Hair follicle dermal papilla cell (primary cell): ENCODE measurements around the gene CELA3A.

GRCh38 chr1:20941218-20942559 lies 154.6 kb upstream of the HP1BP3 start:
- CAGE, long polyA plus RNA: no peak

- CAGE, long polyA plus RNA: no peak
These were observed 162.8 kb upstream of the HP1BP3 start for GRCh38 chr1:20949929-20950195.

GRCh38 chr1:21176468-21176762 lies 282 bp downstream of the EIF4G3 start:
- CAGE, long polyA plus RNA: no peak

DNA sequence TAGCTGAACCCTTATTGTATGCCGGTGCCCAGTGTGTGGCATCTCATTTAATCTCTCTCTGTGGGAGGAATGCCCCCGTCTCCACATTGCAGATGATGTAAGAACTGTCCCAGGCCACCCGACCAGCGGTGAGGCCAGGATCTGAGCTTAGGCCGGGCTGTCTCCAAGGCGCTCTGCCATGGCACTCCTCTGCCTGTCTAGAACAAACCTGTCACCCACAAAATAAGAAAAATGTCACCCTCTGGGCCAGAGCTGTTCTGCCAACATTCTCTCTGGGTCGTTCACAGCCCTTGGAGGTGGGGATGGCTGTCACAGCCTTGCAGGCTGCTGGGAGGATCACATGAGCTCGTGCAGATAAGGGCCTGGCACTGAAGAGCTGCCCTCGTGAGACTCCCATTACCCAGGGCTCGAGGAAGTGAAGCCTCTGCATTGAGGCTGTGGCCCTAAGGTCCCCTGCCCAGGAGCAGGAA lies 52.7 kb downstream of the ECE1 start:
- CAGE, long polyA plus RNA: no peak

DNA sequence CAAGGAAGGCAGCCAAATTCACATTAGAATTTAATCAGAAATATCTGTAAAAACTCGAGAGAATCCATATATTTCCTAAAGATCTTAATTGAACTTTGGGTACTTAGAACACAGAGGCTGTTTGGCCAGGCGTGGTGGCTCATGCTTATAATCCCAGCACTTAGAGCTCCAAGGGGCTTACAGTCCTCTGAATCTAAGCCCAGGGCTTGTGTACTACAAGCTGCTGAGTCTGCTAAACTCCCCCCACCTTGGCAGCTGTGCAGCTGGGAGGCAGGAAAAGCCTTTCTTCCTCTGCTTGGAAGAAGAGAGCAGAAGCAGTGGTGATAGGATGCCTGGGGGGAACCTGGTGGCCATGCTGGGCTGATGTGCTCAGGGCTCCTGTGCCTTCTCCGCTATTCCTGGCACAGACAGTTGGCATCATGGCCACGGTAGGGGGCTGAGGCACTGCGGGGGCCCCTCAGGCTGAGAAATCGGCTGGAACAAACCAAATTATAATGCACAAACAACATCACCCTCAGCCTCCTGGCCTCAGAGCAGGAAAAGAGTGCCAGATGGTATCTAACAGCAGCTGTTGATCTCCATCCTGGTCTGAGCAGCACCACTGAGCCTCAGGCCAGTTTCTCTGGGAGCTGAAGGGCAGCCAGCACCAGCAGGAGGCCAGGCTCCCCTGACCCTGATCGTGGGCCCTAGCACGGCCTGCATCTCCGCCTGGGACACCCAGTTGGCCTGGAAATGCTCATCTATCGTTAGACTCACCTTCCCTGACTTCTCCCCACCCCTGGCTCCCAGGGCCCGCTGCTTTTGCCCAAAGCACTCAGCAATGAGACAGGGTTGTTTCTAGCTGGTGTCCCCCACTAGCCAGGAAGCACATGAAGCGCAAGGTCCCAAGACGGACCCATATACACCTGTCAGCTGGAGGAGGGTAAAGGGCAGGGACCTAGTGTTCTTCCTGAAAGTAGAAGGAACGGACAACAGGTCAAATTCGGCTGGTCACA lies 35.8 kb downstream of the ECE1 start:
- CAGE, long polyA plus RNA: no peak

DNA sequence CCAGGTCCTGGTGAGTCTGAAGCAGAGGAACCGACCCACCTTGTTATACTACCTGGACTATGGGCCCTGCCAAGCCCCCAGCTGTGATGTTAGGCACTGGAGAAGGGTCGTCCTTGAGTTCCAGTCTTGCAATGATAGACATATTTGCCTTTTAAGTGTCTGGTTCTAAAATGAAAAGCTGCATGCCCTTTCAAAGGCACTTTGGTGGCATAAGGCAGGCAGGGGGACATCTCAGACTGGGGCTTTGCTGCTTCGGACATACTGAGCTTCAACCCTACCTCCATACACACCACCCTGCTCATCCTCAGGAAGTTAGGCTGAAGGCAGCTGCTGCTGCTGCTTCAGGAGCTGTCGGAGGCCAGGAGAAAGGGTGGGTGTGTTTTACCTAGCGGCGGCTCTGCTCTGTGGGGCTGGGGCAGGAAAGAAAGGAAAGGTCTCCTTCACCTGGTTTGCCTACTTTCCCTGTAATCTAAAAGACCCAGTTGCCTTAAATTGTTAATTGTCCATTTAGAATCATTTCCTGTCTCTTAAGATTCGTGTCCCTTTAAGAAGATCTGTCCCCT lies 19.3 kb downstream of the ECE1 start:
- CAGE, long polyA plus RNA: no peak

- CAGE, long polyA plus RNA: no peak
These were observed 4.2 kb upstream of the ECE1 start for GRCh38 chr1:21294247-21295044.

DNA sequence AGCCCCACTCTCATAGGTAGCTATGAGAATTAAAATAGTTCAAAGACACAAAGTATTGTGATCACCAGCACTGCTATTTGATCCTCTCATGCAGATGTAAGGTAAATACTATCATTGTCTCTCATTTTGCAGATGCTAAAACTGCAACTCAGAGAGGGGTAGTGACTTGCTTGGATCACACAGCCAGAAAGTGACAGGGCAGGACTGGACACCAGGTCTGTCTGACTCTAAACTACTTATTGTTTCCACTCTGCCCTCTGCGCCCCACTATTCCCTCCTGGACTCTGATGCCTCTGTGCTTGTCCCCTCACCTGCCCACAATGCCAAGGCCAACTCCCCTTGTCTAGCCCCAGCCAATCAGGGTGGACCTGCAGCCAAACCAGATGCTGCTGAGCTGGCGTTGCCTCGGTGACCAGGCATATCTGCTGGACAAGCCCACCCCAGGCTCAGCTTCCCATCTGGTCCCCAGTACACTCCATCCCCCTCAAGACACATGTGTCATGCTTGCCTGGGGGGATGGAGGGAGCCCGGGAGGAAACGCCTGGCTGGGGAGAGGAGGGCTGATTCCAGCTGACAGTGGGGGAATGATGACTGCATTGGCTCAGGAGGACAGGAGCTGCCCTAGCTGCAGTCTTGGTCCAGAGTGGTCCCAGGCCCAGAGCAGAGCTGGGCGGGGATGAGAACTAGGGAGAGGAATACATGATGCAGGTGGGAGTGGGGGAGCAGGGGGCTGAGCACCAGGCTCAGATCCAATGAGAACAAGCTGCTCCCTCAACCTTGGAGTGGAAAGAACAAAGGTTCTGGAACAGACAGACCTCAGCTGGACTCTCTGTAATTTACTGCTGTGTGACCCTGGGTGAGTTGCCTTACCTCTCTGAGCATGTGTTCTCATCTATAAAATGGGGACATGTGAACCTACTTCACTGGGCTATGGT lies 22.9 kb upstream of the ECE1 start:
- CAGE, long polyA plus RNA: no peak

- CAGE, long polyA plus RNA: no peak
These were observed 30.0 kb upstream of the ECE1 start for GRCh38 chr1:21320041-21320846.

DNA sequence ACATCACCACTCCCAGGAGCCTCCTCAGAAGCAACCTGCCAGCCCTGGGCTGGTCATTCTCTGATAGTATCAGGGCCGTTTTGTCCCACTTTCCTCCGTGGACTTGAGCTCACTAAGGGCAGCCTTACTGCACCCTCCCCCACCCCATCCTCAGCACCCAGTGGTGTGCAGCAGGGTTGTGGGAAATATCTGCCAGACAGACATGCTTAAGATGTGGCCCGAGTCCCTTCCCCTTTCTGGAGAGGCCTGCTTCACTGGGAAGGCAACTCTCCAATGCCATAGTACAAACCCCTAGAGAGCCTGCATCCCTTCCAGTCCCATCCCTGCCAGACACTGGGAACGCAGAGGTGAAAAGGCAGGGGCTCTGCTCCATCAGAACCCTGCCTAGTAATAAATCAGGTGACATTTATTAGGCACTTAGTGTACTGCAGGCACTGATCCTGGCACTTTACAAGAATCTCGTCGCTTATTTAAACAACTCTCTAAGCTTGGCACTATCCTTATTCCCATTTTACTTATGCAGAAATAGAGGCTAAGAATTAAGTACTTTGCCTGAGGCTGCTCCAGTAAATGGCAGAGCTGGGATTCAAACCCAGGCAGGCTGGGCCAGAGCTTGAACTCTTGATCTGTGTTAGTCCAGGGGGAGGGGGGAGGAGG lies 41.8 kb upstream of the ECE1 start:
- CAGE, long polyA plus RNA: no peak

- CAGE, long polyA plus RNA: no peak
These were observed 52.9 kb upstream of the ECE1 start for GRCh38 chr1:21343011-21343776.

- CAGE, long polyA plus RNA: no peak
These were observed 29.1 kb downstream of the ALPL start for GRCh38 chr1:21538228-21538775.

DNA sequence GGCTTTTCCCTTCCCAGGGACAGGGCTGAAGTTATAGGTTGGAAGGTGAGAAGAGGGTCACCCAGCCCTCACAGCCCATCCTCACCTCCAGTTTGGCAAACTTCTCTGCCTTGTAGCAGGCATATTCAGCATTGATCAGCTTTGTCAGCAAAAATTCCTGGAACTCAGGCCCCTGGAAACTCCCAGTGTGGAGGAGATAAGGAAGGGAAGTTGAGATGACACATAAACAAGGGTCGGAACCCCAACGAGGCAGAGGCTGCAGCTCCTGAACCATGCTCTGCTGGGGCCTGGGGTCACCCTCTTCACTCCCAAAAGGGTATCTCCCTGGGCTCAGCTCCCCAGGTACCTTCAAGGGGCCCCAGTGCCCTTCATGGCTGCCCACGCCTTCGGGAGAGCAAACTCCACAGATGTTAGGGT lies 60.4 kb downstream of the RAP1GAP start:
- CAGE, long polyA plus RNA: no peak

DNA sequence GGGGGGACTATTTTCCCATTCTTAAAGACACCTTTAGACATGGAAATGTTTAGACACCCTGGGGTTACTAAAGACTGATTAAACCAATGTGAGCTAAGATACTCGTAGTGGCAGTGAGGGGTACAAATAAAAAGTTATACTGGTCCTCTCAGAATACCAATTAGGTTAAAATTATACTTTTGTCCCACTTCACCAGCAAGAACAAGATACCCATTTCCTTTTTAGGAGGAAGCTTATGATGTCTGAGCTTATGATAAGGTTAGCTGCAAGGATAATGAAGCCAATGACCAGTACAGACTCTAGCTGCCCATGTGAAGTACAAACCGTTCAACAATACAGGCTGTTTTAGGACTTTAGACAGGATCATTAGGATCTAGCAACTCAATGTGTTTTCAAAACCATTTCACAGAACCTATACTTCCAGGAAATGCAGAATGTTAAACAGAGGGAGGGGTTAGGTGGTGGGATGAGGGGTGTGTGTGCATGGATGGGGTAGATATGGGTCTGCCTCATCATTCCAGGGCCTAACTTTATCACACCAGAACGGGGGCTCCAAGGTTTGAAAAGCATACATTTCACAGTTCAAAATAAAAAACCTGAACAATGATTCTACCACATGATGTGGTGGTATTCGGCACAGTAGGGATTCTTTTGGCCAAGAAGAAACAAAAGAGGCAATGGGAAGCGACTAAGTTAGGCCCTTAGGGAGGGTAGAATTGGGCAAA lies 18.5 kb upstream of the RAP1GAP start:
- CAGE, long polyA plus RNA: no peak

GRCh38 chr1:21865128-21865595 lies 53.1 kb downstream of the LDLRAD2 start:
- CAGE, long polyA plus RNA: no peak

GRCh38 chr1:21921215-21921830 lies 15.8 kb downstream of the HSPG2 start:
- CAGE, long polyA plus RNA: no peak

GRCh38 chr1:21931596-21932035 lies 5.5 kb downstream of the HSPG2 start:
- CAGE, long polyA plus RNA: no peak

- CAGE, long polyA plus RNA: no peak
These were observed 2.6 kb upstream of the HSPG2 start for GRCh38 chr1:21939497-21940309.

DNA sequence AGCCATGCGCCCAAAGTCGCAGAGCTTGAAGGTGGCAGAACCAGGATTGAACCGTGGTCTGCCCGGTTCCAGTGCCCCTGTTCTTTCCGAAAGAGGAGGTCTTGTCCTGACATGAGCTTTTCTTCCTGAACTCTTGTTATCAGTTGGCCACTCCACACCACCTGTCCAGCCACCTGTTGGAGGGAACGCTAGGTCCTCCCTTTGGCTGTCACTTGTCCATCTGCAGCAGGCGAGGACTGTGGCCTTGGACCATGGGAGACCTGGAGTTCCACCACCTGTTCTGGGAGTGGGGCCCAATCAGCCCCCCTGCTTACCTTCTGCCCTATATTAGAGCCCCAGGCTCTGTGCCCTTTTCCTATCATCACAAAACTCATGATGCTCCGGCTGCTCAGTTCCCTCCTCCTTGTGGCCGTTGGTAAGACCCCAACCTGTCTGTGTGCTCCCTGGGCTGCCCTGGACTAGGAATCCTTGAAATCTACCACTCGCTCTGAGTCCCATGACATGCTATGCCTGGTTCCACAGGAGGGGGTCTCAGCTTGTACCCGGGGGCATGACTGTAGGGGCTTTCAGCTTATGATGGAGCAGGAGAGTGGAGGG lies at the start of gene CELA3A:
TSS of gene CELA3A (plus strand) at position 355 of the 597 bp plus-strand sequence.
- CAGE, long polyA plus RNA: no peak

DNA sequence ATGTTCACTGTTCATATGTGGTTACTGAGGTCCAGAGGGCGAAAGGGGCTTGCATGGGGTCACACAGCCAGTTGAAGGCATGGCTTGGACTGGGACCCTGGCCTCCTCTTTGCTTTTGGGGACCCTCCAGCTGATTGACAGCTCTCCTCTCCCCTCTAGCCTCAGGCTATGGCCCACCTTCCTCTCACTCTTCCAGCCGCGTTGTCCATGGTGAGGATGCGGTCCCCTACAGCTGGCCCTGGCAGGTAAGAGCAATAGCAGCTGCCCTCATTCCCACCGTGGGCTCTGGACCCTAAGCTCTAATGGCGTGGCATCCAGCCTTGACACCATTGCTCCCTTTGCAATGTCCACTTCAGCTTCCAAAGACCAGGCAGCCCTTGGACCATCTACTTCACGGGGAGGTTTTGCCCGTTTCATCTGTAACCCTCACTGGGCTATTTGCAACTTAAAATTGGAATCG lies 1.4 kb downstream of the CELA3A start:
- CAGE, long polyA plus RNA: no peak